Glomerular endothelial cell (primary cell): ENCODE results near the genes UBE2H, SSMEM1 and CPA1.

DNA sequence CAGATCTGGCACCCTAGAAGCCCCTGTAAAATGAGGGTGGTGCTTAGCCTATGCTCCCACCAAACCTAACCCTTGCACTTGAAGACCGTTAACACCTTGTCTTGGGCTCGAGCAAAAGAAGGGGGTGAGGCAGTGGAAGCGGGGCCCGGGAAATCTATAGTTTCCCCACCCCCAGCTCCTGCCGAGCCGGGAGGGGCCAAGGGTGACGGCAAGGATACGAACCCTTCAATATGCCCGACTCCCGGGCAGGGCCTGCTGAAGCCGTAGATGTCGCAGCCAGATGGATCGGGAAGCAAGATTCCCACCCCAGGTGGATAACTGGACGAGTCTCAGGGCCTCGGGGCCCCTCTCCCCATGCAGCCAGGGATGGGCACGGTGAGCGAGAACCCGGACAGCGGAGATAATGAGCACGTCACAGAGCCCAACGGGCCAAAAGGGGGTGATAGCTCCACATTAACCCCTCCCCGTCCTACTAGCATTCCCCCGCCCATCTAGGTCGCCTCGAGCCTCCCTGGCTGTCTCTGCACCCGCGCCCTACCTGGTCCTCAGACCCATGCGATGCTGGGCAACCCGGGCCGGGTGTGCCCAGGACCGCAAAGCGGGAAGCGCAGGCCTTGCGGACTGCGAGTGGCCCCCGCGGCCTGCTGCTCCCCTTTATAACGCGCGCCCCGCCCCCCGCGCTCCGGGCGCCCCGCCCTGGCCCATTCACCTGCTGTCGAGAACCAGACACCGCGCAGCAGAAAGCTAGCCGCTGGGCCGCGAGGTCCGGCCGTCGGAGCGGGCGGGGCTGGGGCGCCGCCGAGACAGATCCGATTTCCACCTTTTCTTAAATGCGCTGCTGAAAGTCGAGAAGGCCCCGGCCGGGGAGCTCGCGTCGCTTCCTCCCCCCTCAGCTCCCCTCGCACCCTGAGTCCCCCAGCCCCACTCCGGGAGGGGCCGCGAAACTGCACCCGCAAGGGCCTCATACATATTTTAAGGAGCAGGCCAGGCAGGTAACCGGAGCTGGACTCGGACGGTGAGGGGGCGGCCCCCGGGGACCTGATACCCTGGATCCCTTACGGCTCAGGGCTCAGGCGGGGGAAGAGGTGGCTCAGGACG, 170.1 kb downstream of the NRF1 start:
- RAMPAGE, long total RNA = no peak

DNA sequence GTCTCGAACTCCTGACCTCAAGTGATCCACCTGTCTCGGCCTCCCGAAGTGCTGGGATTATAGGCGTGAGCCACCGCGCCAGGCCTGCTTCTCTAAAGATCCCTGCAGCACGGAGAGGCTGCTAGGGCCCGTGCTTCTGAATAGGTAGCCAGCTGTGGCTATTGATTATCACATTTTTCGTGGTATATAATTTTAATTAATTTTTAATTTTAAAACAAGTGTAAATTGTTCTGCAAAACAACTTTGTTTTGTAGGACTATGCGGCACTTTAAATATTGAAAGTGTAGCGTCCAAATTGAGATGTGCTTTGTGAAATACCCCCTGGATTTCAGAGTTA, 126.2 kb downstream of the UBE2H start:
- RAMPAGE, long total RNA = no peak

- RAMPAGE, long total RNA = no peak
Observed at GRCh38 chr7:129877202-129877709, 75.5 kb downstream of the UBE2H start.

DNA sequence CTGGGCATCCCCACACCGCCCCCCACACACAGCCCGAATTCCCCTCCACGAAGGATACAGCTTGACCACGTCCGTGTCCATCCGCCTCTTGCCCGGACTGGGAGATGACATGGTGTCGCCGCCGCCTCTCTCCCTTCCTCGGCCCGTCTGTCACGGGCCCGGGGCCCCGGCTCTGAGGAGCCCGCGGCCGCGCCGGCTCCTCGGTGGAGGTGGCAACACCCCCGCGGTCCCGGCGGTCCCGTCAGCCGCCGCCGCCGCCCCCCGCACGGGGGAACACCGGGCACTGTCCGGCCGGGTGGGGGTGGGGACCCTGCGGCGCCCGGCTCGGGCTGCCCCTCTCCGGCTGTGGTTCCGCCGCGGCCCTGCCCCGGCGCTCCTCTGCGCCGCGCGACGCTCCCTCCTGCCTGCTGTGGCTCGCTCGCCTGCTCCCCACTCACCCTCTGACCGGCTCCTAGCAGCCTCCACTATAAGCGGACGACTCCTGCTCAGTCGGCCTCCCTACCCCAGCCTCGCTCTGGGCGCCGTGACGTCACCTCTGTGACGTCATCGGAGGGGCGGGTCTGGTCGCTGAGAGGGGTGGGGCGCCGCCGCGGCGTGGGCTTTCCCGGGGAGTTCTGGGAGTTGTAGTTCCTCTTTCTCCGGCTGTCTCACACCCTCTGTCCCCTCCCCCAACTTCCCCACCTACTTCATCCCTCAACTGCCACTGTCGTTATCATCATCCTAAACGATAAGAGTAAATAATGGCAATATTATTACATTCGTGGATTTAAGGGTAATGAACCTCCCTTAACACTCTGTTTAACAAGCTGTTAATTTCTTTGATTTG, at the start of gene UBE2H:
Gene UBE2H (minus strand): TSS at position 516 of the 826 bp plus-strand sequence.
- RAMPAGE, long total RNA = no peak

- RAMPAGE, long total RNA = no peak
Observed at GRCh38 chr7:129958409-129959325, 5.9 kb upstream of the UBE2H start.

DNA sequence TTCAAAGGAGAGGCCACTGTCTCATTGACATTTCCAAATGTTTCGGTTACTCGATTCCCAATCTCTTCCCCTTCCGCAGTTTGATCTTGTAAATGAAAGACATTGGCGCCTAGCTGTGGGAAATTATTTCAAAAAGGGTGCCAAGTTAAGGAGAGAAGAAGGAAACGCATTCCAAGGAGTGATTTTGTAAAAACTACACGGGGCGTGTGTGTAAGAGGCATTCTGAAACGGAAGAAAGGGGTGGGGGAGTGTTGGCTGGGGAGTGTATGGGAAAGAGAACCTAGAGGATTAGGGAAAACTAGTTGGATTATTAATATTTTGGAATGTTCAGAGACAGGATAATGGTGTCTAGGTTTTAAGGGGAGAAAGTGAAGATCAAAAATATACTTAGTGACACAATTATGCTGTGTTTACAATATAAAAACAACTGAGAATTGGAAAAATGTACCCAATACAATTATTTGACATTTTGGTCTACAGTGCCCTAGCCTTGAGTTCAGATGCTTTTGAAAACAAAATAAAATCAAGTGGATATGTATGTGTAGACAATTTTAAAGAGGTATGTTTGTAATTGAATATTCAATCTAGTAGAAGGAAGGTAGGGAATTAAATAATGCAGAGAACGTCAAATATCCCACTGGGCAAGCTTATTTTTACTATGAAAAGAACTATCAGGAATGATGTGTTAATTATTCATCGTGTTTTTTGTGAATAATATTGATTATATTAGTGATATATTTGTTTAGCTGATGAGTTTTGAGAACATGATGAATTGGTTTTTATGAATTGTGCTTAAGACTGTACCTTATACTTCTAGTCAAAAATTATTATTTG, 930 bp downstream of the KLHDC10 start:
- RAMPAGE, long total RNA = no peak

GRCh38 chr7:130120526-130121164, 50.3 kb downstream of the KLHDC10 start:
- RAMPAGE, long total RNA = no peak

GRCh38 chr7:130142198-130142843, 62.9 kb downstream of the TMEM209 start:
- RAMPAGE, long total RNA = no peak

GRCh38 chr7:130201616-130202831, 3.2 kb downstream of the TMEM209 start:
- RAMPAGE, long total RNA = no peak

DNA sequence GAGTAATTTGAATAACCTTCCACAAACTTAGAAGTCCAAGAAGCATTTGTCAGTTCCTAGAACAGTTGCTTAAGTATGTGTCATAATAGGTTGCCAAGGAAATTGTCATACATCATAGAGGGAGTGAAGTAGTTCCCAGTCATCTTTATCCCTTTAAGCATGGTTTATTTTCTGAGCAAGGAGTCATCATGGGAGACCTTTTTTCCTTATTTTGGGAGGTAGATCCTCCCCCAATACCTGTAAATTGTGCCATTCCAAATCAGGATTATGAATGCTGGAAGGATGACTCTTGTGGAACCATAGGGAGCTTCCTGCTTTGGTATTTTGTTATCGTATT, at the start of gene SSMEM1:
Gene SSMEM1 (plus strand): TSS at position 138 of the 337 bp plus-strand sequence.
- RAMPAGE, long total RNA = no peak

GRCh38 chr7:130275087-130275829, 8.6 kb downstream of the CPA2 start:
- RAMPAGE, long total RNA = no peak

- RAMPAGE, long total RNA = no peak
Observed at GRCh38 chr7:130379418-130380638, at the start of gene CPA1. Gene CPA1, plus strand, starts transcription at chr7:130380494.

GRCh38 chr7:130504791-130505706, 13.2 kb downstream of the MEST start:
- RAMPAGE, long total RNA = no peak

GRCh38 chr7:130513375-130513960, 21.6 kb downstream of the MEST start:
- RAMPAGE, long total RNA = no peak

DNA sequence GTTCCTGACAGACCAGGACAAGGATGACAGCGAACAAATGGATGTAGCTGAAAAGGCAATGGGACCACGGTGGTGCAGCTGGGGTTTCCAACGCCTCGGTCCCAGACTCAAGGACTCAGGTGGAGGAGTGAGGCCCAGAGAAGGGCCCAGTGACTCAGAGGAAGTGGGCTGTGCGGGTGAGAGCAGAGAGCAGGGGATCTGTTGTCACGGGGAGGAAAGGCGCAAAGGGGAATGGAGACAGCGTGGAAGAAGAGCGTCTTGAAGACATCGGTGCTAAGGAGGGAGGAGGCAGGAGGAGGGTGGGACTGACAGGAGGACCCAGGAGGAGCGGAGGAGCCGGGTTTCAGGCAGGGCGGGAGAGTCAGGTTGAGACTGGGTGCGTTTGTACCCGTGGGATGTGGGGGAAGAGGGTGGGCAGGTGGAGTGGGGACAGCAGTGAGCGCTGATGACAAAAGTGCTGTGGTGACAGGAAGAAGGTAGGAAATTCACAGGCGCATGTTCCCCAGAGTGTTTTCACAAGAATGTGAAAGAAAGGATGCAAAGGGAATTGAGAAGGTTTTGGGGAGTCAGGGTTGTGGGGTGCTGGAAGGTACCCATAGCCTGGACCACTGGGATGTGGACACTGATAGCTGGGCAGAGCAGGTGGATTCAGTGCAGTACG, 36.0 kb downstream of the MEST start:
- RAMPAGE, long total RNA = no peak

- RAMPAGE, long total RNA = no peak
Observed at GRCh38 chr7:130577024-130577498, 85.2 kb downstream of the MEST start.

- RAMPAGE, long total RNA = no peak
Observed at GRCh38 chr7:130897854-130898622, 164.0 kb upstream of the KLF14 start.

- RAMPAGE, long total RNA = no peak
Observed at GRCh38 chr7:130900822-130901197, 166.8 kb upstream of the KLF14 start.

DNA sequence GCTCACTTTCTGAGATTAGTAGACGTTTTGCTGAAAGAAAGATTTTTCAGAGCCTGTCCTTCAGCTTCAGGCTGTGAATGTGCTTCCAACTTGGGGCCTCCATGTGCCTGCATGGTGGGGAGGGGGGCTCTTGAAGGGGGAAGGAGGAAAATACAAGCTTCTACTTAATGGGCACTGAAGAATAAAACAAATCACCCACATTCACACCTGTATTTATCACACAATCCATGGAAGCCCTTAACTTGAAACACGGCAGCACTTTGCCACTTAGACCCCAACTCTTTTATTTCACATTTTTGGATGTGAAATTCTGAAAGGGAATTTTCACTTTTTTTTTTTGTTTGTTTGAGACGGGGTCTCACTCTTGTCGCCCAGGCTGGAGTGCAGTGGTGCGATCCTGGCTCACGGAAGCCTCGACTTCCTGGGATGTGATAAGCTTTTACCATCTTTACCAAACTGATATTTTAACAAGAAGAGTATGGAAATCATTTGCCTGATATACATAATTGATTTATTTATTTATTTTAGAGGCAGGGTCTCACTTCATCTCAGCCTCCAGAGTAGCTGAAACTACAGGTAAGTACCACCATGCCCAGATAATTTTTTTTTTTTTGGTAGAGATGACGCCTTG, 180.5 kb upstream of the KLF14 start:
- RAMPAGE, long total RNA = no peak

GRCh38 chr7:130915265-130916154, 181.5 kb upstream of the KLF14 start:
- RAMPAGE, long total RNA = no peak